SJCRH30 (cell line): ENCODE measurements around the gene ST13.

DNA sequence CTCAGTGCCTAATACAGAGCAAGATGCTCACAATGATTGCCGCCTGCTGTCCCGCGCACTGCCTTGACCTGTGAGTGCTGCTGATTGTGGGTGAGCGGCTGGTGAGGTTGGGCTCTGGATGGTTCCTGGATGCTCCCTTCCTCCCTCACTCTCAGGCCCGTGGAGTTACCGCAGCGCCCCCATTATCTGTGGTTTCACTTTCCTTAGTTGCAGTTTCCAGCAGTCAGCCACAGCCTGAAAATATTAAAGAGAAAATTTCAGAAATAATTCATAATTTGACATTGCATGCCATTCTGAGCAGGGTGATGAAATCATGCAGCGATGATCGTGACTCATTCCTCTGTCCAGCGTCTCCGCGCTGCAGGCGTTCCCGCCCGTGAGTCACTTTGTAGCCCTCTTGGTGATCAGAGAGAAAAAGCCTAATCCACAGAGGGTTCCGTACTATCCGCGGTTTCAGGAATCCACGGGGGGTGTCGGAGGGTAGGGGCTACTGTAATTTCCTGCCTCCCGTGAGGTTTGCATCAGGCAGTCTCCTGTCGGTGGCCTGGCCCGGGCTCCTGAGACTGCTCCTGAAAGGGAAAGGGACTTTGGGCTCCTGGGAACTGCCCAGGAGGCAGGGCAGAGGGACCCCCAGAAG, 10.7 kb downstream of the RPL3 start:
- RAMPAGE, long total RNA, result no peak

GRCh38 chr22:39309262-39309874, 10.1 kb downstream of the RPL3 start:
- RAMPAGE, long total RNA, result no peak

- RAMPAGE, long total RNA, result no peak
Measured at GRCh38 chr22:39448378-39448956, 8.3 kb upstream of the MGAT3 start.

DNA sequence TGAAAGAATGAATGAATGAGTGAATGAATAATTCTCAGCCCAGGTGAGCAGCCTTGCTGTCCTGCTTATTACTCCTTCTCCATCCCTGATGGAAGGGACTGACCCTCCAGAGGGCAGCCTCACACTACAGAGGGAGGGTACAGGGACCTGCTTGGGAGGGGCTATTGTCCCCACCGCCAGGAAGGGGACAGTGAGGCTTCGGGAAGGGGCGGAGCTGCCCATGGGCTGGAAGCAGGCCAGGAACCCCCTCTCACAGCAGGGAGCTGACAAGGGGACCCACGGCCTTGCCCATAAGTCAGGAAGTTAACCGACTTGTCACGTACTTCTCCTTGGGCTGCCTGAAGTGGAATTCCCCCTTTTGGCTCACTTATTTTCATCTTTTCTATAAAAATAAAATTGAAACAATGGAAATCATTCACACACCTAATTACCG, 5.6 kb downstream of the MGAT3 start:
- RAMPAGE, long total RNA, result no peak

DNA sequence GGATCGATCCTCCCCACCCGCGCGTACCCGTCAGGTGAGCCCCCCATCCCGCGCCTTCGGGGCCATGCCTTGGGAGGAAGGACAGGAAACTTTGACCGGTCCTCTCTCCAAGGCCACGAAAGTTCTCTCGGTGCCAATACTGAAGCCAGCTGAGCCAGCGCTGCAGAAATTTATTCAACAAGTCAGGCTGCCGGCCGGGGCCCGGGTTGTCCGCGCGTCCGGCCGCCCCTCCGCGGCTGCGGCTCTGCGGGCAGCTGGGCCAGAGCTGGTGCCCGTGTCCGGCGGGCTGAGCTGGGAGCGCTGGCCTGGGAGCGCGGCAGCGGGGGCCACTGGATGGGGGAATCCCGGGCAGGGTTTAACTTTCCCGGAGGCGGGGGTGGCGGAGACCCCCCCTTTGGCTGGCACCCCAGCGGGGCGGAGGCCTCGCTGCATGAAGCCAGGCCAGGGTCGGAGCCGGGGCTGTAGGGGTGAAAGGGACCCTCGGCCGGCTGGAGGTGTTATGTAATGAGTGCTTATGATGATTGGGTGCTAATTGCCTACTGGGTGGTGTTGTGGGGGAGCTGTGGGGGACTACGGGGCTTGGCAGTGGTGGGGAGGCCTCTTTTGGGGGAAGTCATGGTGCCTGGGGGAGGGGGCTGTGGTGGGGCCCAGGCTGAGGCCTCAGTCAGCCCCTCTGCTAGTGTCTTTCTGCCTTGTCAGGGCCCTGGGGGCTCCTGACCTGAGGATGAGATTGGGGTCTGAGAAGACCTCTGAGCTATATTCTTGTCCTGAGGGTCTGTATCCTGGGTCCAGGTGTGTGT, 12.2 kb upstream of the CACNA1I start:
- RAMPAGE, long total RNA, result no peak

DNA sequence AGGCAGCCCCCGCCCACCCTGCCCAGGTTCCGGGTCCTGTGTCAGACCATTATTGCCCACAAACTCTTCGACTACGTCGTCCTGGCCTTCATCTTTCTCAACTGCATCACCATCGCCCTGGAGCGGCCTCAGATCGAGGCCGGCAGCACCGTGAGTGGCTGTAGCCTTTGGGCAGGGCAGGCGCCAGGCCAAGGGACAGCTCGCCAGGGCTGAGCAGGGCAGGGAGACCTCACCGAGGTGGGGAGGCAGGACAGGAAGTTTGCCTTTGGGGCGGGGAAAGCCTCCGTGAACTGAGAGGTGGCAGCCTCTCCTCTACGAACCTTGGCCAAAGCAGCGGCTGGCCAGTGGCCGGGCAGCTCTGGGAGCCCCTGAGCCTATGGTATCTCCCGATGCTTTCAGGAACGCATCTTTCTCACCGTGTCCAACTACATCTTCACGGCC, 93.2 kb downstream of the CACNA1I start:
- RAMPAGE, long total RNA, result no peak

DNA sequence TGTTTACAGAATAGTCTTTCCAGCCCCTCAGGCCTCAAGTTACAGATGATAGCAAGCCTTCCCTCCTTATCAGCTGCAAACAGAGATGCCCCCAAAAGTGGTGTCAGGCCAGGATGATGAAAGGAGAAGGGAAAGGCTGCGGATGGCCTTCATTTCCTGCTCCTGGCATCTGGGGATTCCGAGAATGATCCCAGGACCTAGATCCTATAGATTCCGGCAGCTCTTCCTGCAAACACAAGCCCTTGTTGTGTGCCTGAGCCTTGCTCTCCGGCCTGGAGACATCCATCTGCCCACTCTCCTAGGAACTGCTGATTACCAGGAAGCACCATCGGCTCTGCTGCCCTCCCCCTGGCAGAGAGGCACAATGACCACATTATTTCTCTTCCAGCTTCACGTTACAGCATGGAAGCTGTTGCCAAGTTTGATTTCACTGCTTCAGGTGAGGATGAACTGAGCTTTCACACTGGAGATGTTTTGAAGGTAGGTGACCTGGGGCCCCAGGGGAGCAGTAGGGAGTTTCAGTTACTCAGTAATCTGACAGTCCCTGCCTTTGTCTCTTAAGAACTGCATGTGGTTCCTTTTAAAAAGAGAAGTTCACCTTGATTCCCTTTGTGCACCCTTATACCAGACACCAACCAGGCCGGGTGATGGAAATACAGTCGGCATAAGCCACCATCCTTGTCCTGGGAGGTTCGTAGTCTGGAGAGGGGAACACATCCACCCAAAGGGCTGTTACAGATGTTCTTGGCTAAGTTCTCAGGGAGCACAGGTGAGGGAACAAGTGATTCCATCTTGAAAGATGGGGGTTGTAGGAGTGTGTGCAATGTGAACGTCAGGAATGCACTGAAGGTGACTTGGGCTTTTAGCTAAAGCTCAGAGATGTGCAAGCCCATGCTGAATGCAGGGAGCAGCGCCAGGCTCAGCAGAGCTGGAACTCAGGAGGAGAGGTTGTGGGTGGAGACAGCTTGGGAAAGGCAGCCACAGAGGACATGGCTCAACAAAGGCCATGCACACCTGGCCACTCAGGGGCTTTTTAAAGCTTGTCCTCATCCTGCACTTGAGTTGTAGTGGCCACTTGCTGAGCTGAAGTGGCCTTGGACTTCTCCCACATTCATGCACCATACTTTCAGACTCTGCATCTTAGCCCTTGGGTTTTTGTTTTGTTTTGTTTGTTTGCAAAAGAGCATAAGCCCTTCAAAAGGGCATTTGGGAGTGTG, 13.1 kb upstream of the TMA7B start:
- RAMPAGE, long total RNA, result no peak

DNA sequence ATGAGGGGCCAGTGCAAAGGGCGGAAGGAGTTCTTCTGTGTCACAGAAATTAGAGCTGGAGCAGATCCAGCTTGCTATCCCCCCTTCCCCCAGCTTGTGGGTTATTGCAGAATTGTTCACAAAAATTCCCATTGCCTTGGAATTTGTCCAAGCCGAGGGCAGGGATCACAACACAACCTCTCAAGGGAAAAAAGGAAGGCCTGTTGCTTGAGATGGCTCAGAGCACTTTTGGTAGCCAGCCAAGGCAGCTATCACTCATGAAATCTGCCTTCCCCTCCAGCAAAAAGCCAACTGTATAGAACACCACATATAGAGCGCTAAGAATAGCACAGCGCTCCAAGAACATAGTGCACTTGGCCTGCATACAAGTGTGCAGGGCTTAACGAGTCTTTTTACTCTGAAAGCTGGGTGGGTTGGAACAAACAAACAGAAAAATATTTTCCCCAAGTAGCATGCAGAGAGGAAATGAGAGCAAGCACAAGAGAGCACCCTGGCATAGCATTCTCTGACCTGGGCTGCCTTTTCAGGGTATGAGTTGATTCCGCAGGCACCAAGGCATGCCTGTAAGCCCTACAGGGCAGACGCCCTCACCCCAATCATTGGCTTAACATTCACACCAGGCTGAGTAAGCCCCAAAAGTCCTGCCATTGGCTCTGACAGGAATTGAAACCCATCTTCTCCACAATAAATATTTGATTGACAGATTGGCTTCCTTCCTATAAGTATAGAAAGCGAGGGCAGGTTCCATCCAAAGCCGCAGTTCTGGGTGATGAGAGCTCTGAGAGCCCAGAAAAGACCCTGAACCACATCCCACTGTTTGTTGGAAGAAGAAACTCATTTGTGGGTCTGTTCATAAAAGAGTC, 46.4 kb downstream of the FAM83F start:
- RAMPAGE, long total RNA, result no peak

DNA sequence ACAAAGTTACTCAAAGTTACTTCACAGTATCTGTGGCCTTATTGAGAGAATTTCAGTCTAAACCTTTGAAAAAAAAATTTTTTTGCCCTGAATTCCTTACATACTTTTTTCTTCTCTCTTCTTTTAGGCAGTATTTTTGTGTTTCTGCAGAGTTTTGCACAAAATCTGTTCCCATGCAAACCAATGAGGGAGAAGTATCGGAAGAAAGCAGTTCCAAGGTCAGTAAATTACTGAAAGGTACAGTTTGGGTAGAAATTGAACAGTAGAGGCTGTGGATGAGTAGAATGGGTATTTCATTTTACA, 52.1 kb upstream of the TNRC6B start:
- RAMPAGE, long total RNA, result no peak

- RAMPAGE, long total RNA, result no peak
Measured at GRCh38 chr22:40182746-40183989, 5.4 kb downstream of the TNRC6B start.

DNA sequence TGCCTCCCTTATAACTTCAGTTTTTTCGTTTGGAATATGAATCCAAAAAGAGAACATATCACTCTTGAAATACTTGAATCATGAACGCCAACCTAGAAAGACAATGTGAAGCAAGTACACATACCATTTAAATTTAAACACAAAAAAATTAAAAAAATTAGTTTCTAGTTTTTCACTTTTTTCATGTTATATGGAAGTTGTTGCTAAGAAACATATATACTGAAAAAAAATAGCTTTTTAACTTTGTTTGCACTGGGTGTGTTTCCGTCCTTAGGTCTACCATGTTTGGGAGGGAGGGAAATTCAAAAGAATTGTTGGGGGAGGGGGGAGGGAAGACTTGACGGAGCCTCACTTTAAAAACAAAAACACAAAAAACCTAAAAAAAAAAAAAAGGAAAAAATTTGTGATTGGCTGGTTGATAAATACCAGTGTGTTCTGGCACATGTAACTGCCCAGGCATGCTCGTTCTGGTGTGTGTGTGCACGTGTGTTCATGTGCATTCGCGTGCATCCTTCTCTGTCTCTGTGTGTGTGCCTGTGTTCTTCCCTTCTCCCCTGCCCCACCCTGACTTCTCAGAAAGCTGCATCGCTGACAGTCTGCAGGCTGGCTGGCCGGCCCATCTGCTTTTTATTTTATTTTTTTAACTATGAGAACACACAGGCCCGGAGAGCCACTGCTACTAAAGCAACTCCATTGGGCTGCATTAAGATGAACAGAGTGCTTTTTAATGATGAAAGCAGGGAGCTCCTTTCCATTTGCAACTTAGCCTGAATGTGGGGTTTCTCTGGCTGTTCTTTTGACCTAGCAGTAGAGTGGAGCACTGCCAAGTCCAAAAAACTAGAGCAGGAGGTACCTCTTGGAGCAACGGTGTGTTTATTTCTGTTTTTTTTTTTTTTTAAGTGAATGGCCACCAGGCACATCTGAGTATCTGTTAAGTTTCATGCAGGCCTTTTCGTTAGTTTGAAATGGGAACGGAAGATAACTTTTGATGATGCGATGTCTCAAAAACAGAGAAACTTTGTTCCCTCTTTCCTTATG, 22.6 kb upstream of the ADSL start:
- RAMPAGE, long total RNA, result no peak

- RAMPAGE, long total RNA, result no peak
Measured at GRCh38 chr22:40332368-40333150, 13.7 kb upstream of the ADSL start.

- RAMPAGE, long total RNA, result no peak
Measured at GRCh38 chr22:40338636-40339215, 7.6 kb upstream of the ADSL start.

GRCh38 chr22:40637667-40638315, 1.3 kb upstream of the MRTFA start:
- RAMPAGE, long total RNA, result no peak

- RAMPAGE, long total RNA, result no peak
Measured at GRCh38 chr22:40668519-40669416, 10.5 kb upstream of the MCHR1 start.

DNA sequence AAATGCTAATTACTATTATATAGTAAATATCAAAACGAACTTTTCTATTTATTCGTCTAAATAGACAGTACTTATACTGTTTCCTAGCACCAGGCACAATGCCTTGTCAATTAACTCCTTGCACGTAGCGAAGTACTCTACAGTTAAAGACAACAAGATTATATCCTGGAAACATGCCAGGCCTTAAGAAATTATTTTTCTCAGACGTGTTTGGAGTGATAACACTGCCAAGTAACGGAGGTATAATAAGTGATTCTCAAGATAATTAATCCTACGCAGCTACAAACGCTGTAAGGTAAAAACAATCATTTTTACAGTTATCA, 834 bp downstream of the ST13 start:
- RAMPAGE, long total RNA, result no peak

DNA sequence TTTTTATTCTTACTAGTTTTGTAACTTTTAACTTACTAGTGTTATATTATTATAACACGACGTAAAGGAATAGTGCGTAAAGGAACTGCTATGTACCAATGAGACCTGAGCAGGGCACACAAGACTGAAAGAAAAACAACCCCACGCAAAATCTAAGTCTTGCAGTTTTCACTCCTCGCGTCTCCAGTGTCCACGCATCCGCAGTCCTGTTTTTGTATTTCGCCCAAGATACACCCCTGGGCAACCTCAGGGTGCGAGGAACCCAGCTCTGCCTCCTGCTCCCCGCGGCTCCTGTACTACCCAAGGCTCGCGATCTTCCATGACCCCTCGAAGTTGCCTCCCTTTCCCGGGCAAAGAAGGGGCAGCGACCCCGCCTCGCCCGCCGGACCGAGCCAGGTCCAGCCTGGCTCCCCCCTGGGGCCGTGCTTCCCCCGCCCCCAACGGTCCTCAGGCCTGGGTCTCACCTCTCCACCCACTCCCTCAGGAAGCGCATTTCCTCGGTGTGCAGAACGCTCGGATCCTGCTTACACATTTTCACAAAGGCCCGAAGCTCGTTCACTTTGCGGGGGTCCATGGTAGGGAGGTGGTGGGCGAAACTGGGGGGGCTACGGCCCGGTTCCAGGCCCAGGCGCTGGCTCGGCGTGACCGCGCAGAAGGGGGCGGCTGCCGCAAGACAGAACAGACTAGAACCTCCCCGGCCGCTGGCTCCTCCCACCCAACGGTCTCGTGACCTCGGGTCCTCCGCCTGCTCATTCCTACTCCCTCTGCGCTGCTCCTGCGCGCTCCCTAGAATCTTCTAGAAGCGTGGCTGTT, at the start of gene ST13:
ST13 (minus strand) TSS at position 673 of the 813 bp plus-strand sequence.
- RAMPAGE, long total RNA, result start-site peak on the minus strand centred at position 673 of the sequence, 62 bp wide, 7,807 and 1,222 reads in 2 replicates

DNA sequence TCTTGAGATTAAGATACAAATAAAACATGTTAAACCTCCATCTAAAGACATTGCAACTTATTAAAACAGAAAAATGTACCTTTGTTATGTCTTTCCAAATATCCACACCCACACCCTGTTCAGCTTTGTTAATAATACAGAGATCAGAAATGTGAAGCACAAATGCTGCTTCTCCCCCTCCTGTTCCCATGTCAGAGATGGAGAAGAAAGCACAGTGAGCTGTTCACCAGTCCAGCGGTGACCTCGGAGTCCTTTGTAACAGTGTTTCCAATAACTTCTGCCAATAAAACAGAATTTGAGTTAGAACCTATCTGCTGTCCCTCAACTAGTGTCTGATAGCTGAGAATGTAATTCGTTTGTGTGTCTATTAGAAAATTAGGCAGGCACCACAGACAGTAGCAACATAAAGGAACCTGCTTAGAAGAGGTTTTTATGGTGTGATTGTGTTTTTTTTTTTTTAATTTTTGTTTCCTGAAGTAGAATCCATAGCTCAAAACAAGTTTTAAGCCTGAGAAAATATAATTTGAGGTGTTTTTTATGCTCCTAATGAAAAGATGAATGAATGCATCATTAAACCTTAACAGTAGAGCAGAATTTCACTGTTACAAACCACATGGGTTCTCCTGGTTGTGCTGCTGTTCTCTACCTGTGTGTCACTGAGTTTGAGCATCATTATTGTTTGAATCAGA, 19.1 kb upstream of the RBX1 start:
- RAMPAGE, long total RNA, result no peak

DNA sequence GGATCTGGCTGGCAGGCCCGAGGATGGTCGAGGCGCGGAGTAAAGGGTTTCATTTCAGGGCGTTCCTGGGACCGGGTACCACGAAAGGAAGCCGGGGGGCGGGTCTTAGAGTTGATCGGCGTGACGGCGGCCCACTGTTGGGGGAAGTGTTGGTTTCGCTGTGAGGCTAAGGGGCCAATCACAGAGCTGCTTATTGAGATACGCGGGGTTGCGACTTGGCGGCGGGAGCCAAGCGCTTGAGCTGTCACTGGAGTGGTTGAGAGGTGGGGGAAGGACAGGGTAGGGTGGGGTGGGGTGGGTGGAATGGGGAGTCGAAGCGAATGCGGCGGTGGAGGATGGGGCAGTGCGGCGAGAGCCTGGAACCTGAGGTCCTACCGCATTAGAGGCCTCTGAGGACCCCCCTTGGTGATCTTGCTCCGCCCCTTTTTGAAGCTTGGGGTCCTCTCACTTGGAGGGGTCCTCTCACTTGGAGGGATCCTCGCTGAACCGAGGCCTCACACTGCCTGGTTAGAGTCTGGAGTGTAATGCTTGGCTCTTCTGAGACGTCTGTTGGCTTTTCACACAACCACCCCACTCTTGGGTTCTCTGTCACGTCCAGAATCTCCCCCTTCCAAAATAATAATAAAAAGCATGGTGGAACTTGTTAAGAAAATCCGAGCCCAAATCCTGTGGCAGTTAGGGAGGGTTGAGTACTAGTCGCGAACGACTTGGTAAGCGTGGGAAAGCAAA, 507 bp downstream of the RBX1 start:
- RAMPAGE, long total RNA, result no peak

GRCh38 chr22:40952250-40952749, 1.1 kb downstream of the RBX1 start:
- RAMPAGE, long total RNA, result no peak